Neural progenitor cell (in vitro differentiated cells): ENCODE measurements around the genes RPUSD2, NDUFAF1 and TYRO3.

DNA sequence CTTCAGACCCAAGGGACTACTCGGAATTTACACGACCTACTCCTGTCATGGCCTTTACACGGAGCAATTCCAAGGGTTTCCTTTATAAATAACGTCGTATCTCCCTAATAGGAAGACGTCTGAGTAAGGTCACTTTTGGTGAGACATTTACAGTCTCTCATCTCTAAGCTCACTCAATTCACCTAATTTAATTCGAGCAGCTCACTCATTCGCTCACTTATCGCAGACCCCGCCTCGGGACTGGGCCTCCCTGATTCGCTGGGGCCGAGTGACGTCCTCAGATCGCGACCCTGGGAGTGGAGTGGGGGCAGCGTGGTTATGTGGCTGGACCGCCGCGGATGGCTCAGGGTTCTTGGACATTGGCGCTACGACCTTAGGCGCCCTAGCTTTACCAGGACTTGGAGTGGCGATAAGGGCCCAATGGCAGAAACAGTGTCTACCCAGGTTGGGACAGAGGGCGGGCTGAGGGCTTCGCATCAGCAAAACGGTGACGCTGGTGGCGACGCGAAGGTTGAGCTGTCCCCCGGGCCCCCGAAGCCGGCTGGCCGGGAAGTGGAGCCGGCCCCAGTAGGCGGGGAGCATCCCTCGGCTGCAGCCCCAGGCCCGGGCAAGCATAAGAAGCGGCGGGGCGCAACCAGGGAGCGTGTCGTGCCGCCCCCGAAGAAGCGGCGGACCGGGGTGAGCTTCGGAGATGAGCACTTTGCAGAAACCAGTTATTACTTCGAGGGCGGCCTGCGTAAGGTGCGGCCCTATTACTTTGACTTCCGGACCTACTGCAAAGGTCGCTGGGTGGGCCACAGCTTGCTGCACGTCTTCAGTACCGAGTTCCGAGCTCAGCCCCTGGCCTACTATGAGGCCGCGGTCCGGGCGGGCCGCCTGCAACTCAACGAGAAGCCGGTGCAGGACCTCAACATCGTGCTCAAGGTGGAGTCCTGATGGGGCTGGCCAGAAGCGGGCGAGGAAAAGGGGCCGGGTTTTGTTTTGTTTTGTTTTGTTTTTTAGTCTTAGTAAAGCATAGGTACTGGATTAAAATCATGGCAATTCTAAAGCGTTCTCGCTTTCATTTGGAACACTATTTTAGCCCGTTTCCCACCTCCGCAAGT lies at the start of gene RPUSD2:
RPUSD2 (plus strand) TSS at position 280 of the 1,103 bp plus-strand sequence.
- RAMPAGE, long total RNA: start-site peak on the plus strand centred at position 311 of the sequence, 74 bp wide, 28 and 53 reads in 2 replicates

DNA sequence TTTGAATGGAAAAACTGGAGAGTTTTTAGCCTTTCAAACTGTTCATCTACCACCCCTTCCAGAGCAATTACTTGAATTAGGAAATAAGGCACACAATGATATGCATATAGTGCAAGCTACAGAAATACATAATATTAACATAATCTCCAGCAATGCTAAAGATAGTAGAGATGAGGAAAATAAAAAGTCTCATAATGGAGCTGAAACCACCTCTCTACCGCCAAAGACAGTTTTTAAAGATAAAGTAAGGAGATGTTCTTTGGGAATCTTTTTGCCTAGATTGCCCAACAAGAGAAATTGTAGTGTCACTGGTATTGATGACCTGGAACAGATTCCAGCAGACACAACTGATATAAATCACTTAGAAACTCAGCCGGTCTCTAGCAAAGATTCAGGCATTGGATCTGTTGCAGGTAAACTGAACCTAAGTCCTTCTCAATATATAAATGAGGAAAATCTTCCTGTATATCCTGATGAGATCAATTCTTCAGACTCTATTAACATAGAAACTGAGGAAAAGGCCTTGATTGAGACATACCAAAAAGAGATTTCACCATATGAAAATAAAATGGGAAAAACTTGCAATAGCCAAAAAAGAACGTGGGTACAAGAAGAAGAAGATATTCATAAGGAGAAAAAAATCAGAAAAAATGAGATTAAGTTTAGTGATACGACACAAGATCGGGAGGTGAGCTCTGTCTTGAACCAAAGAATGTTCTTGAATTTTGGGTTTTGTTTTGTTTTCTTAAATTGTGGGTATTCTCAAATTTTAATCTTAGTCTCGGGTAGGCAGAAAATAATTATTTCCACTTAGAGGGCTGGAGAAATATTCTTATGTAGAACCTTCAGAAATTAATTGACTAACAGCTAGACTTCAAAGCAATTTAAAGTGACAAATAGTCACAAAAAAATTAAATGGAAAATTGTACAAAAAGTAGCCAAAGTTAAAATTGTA lies 31.2 kb downstream of the KNL1 start:
- RAMPAGE, long total RNA: no peak

- RAMPAGE, long total RNA: no peak
These were observed 769 bp upstream of the GCHFR start for GRCh38 chr15:40762945-40763652.

DNA sequence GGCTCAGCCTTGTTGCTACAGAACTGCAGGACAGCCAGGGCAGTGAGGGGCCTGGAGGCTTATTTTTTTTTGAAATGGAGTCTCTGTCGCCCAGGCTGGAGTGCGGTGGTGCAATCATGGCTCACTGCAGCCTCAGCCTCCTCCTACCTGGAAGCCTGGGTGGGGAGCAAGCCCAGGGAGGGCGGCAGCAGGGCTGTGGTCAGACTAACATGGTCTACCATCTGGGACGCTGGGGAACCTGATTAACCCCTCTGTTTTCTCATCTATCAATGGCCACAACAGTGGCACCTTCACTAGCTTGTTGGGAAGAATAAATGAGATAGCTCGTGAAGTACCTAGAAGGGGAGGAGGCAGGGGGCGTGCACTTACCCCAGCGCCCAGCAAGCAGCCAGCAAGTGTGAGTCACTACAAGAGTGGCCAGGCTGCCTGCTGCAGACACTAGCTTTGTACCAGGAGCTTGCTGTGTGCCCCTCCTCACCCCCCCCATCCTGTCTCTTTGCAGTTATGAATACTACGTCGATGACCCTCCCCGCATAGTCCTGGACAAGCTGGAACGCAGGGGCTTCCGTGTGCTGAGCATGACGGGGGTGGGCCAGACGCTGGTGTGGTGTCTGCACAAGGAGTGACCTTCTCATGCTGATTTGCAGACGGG lies 2.9 kb upstream of the C15orf62 start:
- RAMPAGE, long total RNA: no peak

DNA sequence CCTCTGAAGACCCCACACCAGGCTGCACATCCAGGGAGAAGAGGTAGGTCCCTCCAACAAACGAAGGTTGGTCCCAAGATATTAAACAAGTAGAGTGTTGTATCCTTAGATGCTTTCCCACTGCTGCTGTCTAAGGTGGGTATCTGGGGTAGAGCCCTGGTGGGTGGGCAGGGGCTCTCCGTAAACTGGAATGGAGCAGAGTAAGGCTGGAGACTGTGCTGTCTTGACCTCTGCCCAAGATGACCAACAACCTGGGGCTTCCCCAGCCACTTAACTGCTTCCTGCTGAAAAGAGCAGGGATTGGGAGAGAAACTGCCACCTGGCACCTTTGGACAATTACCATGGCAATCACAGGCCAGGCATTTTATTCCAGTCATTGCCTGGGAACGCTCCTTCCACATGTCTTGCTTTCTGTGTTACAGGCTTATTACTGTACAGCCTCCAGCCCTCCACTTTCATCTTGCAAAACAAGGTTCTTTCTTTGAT lies 3.0 kb downstream of the PPP1R14D start:
- RAMPAGE, long total RNA: no peak

DNA sequence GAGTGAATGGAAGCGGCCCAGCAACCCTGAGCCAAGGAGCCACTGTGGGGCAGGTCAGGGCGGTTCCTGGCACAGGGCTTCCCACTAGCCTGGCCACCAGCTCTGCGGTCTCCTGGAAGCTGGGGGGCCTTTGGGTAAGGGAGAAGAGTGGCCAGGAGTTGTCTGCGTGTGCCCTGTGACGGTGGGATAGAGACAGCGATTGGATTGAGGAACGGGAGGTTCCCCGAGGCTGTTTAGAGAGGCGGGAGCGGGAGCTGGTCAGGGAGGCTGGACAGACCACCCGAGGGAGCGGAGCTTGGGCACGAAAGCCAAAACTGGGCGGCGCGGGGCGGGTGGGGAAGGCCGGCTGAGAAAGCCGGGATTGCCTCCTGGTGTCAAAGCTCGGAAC lies 363 bp upstream of the VPS18 start:
- RAMPAGE, long total RNA: no peak

GRCh38 chr15:40918744-40919381 lies 10.3 kb upstream of the DLL4 start:
- RAMPAGE, long total RNA: no peak

DNA sequence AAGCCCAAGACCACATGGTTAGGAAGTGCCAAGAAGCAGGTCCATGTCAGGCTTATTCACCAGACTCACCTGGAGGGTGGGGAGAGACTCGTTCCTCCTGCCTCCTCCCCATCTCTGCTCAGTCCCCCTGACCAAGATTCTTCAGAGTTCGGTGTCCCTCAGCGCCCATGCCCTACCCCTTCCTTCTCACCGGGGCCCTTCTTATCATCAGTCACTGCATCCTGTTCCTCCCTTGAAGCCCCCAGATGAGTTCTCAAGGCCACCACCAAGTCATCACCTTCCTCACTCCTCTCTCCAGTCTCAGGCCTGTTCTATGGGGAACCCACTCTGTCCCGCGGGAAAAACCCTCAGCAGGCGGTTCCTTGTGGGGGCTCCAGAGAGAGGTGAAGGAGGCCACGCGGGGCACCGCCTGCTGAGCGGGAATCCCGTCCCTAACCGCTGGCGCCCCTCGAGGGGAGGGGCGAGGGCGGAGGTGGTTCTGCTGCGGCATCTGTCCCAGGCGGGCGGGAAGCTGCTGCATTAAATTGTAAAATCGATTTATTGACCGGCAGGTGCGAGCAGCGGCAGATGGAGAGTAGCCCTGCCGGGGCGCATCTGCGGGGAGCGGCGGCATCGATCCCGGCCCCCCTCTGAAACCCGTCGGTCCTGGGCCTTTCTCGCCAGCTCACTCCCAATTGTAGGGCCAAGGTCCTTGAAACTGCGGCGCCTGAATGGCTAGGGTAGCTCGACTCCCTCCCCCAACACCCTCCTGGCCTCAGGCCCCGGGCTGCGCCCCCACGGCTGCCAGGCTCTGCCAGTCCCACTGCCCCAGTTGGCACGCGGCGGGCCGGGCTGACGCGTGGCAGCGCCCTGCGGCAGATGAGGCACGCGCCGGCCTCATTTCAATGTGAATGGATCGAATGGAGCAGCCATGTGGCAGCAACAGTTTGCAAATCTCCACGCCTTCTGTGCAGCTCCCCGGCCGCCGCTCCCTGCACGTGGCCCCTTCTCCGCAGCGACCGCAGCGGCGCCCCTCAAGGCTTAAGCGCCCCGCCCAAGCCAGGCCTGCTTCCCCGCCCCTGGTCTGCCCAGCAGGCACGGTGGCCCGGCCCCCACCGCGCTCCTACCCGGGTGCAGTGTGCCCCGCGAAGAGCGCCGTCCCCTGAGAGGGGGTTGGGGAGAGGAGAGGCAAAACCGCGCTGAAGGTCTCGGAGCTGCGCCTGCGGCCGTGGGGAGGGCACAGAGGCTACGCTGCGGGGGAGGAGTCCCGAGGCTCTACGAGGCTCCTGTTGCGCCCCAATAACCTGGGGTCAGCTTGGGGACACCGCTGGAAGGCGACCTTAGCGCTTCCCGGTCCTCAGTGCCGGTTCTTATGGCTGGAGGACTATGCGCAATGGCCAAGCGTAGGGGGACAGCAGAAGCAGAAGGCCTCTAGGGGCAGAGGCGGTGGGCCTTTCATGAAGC lies 3.4 kb upstream of the DLL4 start:
- RAMPAGE, long total RNA: no peak

- RAMPAGE, long total RNA: no peak
These were observed 3.5 kb downstream of the DLL4 start for GRCh38 chr15:40932631-40933102.

DNA sequence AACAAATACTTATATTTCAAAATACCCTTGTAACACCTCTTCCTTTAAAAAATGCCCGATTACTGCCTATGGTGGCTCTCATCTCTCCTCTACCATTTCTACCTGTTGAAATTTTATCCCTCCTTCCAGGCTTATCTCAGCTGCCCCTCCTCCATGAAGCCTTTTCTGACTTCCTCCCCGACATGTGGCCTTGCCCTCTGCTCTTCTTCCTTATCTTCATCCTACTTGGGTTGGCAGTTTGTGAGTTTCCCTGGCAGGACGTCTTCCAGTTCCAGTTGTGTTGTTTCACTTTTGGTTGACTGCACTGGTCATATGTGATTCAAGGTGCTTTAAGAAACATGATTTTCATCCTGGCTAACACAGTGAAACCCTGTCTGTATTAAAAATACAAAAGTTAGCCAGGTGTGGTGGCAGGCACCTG lies 4.4 kb downstream of the DLL4 start:
- RAMPAGE, long total RNA: no peak

GRCh38 chr15:40964238-40964623 lies 11.0 kb downstream of the CHAC1 start:
- RAMPAGE, long total RNA: no peak

DNA sequence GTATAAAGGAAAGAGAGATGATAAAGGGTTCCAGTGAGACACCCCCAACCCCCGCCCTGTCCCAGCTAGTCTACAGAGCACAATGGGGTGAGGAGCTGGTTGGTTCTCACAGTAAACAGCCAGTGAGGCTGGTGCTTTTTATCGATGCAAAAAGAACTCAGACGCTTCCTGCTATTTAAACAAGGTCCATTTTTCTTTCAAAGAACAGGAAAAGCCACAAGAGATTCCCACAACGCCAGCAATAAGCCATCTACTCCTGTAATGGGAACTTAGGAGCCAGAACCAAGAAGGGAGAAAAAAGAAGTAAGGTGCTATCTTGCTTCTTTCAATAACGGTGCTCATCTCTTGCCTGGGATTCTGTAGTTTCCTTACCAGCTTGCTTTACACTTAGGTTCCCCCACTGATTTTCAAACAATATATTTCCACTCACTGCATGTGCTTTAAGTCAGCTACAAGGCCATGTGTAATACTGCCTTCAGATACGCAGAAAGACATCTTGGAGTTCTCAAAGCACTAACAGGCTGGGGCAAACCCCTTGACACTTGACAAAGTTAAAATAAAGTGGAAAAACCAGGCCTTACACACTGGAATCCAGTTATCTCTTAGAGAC lies 66.1 kb downstream of the CHAC1 start:
- RAMPAGE, long total RNA: no peak

DNA sequence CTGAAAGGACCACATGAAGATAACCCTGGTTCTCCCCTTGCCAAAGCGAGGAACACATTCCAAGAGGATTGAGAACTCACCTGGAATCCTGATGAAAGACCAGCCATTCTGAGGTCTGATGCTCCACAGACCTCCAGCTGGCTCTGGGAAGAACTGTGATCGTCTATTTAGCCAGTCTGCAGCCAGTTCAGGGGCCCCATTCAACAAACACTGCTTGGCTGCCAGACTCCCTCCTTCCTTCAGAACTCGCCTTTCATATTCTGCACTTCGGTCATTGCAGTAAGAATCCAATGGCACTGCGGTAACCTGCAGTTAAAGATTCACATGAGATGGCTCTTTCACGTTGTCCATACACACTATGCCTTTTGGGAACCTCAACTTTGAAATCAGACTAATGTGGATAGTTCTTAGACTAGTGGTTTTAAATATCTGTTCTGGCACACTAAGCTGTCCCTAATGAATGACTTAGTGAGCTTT lies 67.6 kb downstream of the CHAC1 start:
- RAMPAGE, long total RNA: no peak

GRCh38 chr15:41263779-41264831 lies 33.0 kb downstream of the CHP1 start:
- RAMPAGE, long total RNA: no peak

DNA sequence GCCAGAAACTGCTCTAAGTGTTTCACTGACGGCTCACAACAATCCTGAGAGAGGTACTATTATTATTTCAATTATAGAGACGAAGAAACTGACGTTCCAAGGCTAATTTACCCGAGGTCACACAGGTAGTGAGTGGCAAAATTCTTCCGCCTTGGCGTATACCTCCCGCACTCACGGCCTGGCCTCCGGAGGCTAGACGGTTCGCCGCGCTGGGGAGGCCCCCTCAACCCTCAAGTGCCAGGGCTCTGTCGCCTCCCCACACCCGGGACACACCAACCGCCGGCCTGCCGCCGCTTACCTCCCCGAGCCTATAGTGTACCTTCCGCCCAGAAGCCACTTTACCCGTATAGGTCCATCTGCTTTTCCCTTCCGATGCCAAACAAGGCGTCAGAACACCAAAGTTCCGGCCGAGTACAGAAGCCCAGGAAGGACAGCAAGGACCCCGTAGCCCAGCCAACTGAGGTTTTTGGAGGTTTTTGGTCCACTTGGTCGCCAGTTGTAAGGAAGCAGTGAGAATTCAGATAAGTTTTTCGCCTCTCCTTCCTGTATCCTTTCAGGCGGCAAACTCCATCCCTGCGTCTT lies at the start of gene NDUFAF1:
NDUFAF1 (minus strand) TSS at position 348 of the 582 bp plus-strand sequence.
- RAMPAGE, long total RNA: start-site peak on the minus strand centred at position 317 of the sequence, 15 bp wide, 24 and 73 reads in 2 replicates

- RAMPAGE, long total RNA: no peak
These were observed 5.7 kb downstream of the LTK start for GRCh38 chr15:41507850-41508497.

- RAMPAGE, long total RNA: no peak
These were observed 10.3 kb upstream of the LTK start for GRCh38 chr15:41523528-41524689.

DNA sequence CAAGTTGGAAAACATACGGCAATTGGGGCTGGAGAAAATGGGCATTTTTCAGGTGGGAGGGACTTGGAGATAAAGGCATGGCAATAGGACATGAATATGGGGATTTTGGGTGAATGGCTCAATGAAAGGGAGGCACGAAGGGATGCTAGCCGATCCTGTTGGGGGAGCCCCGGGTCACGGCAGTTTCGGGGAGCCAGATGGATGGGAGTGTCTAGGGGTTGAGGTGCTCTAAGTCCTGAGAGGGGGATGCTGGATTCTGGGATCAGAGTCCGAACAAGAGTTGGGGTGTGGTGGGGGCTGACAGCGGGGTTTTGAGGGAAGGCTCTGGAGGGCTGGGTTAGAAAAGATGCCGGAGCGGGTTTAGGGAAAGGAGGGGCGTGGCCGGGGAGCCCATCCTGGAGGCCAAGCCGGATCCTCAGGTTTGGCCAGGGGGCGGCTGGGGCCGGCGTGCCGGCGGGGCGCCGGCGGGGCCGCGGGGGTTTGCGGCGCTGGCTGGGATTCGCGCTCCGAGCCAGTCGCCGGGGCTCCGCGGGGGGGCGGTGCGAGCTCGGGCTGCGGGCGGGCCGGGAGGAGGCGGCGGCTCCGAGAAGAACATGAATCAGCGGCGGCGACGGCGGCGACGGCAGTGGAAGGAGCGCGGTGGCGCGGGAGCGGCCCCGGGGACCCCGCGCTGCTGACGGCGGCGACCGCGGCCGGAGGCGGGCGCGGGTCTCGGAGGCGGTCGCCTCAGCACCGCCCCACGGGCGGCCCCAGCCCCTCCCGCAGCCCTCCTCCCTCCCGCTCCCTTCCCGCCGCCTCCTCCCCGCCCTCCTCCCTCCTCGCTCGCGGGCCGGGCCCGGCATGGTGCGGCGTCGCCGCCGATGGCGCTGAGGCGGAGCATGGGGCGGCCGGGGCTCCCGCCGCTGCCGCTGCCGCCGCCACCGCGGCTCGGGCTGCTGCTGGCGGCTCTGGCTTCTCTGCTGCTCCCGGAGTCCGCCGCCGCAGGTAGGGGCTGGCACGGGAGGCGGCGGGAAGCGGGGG lies at the start of gene TYRO3:
TYRO3 (plus strand) TSS at position 815 of the 1,020 bp plus-strand sequence.
- RAMPAGE, long total RNA: no peak

- RAMPAGE, long total RNA: no peak
These were observed 25.7 kb downstream of the TYRO3 start for GRCh38 chr15:41584643-41585104.

GRCh38 chr15:41727185-41727625 lies 47.1 kb upstream of the MAPKBP1 start:
- RAMPAGE, long total RNA: no peak